Left lung (tissue), 1 donor: Measurements from ENCODE around the genes ARFRP1, DNAJC5 and PCMTD2.

DNA sequence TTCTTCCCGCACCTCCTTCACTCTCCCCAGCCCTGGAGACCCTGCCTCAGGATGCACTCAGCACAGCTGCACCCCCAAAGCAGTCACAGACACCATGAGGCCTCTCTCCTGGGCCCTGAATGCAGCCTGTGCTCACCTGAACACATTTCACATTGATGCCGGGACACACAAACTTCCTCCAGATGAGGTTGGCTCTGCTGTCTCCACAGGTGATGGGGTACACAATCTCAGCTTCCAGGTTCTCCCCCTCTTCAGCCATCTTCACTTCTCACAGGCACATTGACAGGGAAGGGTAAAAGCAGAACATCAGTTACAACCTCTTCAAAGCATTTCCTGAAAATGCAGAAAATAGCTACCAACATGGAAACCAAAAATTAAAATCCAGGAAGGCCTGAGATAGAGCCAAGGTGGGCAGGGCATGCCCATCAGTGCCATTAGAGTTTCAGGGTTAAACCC, 24.0 kb downstream of the GMEB2 start:
- PRO-cap: no peak

GRCh38 chr20:63635712-63636283, 8.9 kb upstream of the GMEB2 start:
- PRO-cap: no peak

- PRO-cap: bidirectional peak, plus-strand start at chr20:63652666, minus-strand start at chr20:63652382
These were observed 924 bp downstream of the STMN3 start for GRCh38 chr20:63652043-63652956.

DNA sequence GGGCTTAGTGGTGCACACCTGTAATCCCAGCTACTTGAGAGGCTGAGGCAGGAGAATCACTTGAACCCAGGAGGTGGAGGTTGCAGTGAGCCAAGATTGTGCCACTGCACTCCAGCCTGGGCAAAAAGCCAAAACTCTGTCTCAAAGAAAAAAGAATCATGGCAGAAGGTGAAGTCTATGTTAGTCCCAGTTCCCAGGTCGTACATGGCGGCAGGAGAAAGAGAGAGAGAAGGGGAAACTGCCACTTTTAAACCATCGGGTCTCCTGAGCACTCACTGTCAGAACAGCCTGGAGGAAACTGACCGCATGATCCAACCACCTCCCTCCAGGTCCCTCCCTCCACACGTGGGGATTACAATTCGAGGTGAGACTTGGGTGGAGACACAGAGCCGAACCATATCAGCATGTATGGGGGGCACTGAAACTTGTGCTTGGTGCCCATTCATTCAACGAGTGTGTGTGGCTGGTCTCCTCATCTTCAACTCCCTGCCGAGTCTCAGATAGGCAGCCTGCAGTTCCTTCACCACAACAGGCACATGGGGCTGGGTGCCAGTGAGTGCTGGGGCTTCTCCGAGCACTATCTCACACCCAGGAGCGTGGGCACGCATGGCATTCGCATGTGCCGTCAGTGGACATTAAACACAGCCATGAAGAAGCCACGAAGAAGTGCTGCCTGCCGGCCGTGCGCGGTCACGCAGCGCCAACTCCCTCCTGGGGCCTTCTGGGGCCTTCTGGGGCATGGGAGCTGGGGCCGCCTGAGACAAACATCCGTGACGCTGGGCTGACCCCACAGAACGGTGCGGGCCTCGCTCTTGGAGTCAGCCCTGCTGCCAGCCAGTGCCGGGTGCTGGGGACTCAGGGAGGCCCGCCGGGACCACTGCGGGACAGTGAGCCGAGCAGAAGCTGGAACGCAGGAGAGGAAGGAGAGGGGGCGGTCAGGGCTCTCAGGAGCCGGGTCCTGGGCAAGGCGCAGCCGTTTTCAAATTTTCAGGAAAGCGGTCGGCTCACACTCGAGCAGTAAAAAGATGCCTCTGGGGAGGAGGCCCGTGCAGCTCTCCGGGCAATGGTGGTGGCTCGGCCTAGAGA, 775 bp upstream of the RTEL1 start:
- PRO-cap: no peak

DNA sequence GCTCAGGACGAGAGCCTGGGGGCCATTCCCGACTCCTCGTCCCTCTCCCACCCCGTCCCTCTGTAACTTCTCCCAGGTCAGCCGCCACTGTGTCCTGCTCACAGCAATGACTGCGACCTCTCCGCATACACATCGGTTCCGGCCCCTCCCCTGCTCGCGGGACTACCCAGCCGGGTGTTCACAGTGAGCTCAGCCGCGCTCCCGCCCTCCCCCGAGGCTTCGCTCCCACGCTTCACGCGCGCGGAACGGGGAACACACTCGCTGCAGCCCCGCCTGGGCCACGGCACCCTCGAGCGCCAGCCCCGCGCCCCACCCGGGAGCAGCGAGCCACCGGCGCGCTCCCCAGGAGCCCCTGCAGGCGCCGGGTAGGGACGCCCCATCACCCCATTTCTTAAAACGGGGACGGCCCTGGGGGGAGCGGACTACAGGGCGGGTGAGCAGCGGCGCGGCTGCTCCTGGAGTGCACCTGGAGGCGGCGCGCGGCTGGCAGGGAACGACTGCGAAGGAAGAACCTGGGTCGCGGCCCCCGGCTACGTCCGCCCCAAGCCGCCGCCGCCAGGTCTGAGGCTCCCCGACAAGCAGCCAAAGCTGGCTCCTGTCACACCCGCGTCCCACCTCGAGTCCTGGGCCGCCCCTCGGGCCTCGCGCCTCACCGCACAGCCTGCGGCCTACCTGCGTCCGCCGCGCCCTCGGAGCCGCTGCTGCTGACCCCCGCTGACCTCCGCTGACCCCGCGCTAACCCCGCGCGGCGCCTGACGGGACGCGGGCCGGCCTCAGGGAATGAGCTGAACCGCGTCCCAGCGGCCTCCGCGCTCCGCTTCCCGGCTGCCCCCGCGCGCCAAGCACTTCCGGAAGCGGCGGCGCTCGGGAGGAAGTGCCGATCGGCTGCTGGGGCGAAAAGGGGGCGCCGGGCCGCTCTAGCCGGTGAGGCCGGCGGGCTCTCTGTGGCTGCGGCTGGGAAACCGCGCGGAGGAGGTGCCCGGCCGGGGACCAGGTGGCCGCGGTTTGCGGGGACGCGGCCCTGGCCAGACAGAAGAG, at the start of gene ARFRP1:
ARFRP1 (minus strand) TSS at position 782 of the 1,038 bp plus-strand sequence.
- PRO-cap: bidirectional peak, plus-strand start at position 159 of the sequence, minus-strand start at position 89 of the sequence; bidirectional peak, plus-strand start at position 845 of the sequence, minus-strand start at position 700 of the sequence

- PRO-cap: no peak
These were observed 363 bp downstream of the LIME1 start for GRCh38 chr20:63736763-63737291.

DNA sequence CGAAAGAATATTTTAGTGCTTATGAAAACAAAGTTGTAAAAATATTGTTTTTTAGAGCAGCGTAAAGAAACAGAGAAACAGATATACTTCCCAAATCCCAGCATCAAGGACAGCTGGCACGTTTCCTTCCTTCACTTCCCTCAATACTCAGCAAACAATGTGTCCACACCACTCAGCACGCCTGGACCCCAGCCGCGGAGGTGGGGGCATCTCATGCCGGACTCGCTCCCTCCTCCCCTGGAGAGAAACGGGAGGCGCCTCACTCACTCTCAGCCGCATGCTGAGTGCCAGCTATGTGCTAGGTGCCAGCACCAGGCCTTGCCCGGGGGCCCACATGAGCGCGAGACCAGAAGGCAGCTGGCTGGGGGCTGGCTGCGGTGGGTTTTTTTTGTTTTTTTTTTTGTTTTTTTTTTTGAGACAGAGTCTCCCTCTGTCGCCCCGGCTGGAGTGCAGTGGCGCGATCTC, 34.8 kb downstream of the SLC2A4RG start:
- PRO-cap: no peak

DNA sequence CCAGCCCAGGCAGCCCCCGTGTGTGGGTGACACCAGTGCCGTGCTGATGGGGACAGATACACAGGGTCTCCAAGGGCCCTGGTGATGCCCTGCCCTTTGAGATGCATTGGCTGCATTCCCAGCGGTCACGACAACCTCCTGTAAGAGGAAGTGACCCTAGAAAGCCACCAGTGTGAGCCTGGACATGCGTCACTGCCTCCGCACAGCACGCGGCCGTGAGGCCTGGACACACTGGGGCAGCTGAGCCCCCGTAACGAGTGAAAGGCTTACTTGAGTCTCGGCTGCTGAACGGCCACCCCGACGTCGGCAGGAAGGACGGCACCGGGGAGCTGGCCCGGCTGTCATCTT, 41.5 kb downstream of the ZBTB46 start:
- PRO-cap: no peak

DNA sequence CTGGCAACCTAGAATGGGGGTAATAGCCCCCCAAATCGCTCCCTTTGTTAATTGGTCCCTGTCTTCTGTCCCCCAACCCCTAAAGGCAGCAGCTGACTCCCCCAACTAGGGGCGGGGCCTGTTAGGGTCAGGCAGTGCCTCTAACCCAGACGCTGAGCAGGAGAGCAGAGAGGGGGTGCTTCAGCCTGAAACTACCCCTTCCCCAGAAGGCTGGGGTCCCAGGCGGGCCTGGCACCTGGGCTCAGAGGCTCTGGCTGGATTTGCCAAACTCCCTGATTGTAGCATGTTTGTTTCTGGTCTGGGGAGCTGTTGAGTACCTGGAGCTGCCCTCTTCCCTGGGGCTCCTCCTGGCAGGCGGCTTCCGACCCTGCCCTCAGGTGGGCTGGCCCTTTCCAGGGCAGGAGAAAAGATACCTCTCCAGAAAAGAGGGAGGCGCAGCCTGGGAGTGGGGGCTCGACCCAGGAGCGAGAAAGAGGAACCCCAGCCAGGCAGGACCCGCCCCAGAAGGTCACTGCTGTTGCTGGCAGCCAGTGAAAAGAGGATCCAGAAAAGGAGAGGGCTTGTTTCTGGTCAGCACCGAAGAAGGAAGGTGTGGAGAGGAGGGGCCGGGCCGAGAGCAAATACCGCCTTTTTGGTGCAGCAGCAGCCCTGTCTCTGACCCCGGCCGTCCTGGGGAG, 904 bp upstream of the ABHD16B start:
- PRO-cap: no peak

GRCh38 chr20:63894827-63895714, at the start of gene DNAJC5:
Gene DNAJC5, plus strand, starts transcription at chr20:63895126.
- PRO-cap: bidirectional peak, plus-strand start at chr20:63895147, minus-strand start at chr20:63894895

- PRO-cap: no peak
These were observed 30.0 kb downstream of the UCKL1 start for GRCh38 chr20:63926085-63926700.

DNA sequence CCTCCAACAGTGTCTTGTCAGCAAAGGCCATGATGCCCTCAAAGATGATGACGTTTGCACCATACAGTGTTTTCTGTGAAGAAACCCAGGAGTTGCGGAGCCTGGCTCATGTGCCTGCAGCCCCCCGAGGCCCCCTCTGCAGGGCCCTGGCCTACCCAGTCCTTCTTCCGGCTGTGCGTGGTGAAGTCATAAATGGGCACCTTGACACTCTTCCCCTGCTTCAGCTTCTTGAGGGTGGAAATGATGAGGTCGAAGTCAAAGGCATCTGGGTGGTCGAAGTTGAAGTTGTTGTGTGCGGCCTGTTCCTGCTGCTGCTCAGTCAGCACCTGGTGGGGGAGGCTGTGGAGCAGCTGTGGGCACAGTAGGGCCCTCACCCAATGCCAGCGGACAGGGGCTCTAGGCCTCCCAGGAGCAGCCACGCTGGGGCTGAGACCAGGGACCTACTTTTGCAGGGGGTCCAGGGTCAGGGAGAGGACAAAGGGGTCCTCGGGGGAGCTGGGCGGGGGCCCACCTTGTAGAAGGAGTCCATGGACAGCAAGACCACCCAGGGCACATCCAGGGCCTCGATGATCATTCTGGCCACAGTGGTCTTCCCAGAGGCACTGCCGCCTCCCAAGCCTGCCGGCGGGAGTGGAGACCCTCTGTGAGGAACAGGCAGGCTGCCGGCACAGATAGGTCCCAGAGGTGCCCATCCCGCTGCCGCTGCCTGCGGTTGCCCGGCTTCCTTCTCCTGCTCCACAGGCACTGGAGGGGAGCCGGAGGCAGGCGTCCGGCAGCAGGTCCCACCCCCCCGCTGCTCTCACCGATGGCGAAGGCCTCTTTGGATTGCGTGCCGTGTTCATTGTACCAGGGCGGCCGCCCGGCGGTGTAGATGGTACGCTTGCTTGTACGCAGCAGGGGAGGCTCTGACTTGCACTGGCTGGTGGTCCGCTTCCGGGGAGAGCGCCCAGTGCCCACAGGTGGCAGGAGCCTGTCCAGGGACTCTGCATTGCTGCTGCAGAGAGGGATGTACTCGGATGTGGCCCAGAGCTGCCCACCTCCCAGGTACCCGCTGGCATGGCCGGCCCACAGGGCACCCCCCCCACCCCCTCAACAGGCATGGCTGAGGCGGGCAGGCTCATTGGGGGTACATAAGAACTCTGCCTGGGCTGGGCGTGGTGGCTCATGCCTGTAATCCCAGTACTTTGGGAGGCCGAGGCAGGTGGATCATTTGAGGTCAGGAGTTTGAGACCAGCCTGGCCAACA, 10.1 kb downstream of the UCKL1 start:
- PRO-cap: no peak

GRCh38 chr20:64050378-64050911, 1.0 kb upstream of the SOX18 start:
- PRO-cap: no peak

- PRO-cap: bidirectional peak, plus-strand start at chr20:64054271, minus-strand start at chr20:64053987
These were observed 4.6 kb upstream of the SOX18 start for GRCh38 chr20:64053794-64054768.

DNA sequence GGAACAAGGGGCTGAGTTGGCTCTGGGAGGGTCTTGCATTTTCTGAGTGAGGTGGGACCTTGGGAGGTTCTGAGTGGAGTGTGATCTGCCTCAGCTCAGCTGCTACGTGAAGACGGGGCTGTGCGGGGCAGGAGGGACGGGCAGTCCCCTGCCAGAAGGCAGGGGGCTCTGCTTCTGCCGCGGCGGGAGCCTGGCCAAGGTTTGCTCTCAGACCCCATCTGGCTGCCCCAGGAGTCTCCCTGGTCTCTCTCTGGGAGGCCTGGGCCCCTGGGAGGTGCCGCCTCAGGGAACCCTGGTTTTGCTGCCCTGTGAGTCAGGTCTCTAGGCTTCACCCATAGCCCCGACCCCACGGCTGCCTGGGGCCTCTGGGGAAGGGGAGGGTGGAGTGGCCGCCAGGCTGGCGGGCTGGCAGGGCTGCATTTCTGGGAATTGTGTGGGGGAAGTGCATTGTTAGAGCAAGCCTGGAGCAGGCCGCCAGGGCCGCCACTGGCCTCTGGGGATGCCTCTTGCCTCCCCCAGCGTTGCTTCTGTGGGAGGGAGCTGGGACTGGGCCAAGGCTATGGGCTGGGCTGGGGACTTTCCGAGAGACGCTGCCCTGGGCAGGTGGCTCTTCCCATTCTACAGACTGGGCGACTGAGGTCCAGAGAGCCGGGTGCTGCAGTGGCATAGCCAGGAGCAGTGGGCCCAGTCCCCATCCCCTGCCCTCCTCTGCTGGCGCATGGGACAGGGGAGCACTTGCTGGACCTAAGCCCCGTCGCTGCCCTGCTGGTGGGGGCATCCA, 6.4 kb upstream of the SOX18 start:
- PRO-cap: bidirectional peak, plus-strand start at position 623 of the sequence, minus-strand start at position 420 of the sequence

- PRO-cap: no peak
These were observed 539 bp downstream of the OPRL1 start for GRCh38 chr20:64080237-64081005.

GRCh38 chr20:64254832-64255898, at the start of gene PCMTD2:
Gene PCMTD2, plus strand, starts transcription at chr20:64255748.
- PRO-cap: bidirectional peak, plus-strand start at chr20:64255724, minus-strand start at chr20:64255639

GRCh38 chr20:64257116-64257684, 1.7 kb downstream of the PCMTD2 start:
- PRO-cap: no peak

- PRO-cap: no peak
These were observed 15.9 kb downstream of the PCMTD2 start for GRCh38 chr20:64271204-64272024.

DNA sequence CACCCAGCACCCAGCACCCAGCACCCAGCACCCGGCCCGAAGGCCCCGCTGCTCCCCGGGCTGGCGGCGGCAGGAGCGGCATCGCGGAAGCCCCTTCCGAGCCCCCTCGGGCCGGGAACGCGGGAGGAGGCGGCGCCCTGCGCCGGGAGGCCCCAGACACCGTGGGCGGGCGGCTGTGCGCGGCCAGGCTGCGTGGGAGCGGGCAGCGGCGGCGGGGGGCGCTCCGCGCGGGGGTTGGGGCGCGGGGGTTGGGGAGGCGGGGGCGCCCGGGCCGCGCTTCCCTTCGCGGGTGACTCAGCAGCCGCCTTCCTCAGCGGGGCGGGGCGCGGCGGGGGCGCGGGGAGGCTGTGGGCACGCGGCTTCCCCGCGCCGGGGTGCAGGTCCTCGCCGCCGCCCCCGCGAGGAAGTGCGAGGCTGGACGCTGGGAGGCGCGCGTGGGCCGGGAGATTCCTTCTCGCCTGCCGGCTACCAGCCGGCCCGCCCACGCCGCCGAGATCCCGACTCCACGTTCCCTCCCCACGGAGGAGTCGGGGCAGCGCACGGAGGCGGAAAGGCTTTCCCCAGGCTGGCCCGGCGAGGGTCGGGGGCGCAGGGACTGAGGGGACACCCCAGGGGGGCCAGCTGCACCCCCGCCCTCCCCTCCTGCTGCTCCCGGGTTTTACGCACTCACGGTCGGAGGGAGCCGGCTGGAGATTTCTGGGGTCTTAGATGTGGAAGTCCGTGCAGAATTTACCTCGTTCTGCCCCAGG, 61.1 kb downstream of the PCMTD2 start:
- PRO-cap: no peak